LUHMES (cell line): ENCODE data around the gene CFL2.

- PRO-cap: no peak
Observed at GRCh38 chr14:34058871-34059597, 108.2 kb upstream of the EGLN3 start.

DNA sequence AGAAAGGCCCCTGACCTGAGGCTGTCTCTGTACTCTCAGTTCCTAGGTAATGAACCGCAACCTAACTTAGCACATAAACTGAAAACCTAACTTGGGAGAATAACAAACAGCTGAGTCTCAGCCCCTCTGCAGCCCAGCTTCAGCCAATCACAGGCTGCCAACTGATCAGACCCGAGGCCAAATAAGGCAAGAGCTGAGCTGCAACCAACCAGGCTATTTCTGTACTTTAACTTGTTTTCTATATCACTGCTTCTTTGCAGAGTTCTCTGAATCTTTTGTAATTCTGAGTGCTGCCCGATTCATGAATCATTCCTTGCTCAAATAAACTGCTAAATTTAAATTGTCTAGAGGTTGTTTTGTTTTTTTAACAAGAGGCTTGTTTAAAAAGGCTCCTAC, 129.8 kb downstream of the SPTSSA start:
- PRO-cap: no peak

DNA sequence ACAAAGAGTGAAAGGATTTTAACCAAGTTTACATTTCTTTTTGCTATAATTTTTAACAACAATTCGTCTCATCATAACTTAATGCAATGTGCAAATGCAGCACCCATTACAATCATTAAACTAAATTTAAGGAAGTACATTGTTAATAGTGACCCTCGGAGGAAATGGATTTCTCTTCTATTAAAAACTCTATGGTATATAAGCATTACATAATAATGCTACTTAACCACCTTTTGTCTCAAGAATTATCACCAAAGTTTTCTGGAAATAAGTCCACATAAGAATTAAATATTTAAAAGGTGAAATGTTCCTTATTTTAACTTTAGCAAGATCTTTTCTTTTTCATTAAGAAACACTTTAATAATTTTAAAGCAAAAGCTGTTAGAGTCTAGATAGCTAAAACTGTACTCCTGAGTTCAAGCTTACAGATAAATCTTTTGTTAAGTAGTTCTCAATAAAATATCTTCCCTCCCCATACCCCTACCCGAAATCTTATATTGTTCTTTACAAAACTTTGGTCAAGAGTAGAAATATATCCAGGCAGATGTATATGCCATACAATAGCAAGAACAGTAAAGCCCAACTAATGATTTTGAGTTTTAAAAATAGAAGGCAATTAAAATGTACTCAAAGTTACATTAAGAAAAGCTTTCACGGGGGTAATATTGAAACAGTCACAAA, 27.6 kb downstream of the SPTSSA start:
- PRO-cap: no peak

DNA sequence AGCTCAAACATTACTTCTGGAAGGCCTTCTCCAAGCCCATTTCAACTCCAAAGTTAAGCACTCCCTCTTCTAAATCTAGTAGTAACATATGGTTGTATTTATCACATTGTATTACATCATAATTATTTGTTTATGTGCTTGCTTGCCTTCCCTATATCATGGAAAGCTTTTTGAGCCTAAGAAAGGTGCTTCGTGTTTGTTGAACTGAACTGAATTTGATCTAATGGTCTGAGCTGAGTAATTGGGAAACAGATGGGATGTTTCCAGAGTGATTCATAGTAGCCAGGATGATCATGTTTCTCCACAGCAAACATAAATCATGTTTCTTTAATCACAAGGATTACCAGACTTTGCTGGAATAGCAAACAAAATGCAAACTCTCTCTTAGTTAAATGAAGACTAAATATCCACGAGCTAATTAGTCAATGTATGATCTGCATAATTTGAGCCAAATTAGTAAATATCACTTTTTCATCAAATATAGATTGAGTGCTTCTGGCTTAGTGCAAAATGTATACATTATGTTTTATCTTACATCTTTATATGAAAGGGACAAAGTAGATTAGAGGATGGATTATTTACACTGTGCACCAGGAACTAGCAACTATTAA, 14.2 kb downstream of the CFL2 start:
- PRO-cap: no peak

GRCh38 chr14:34714111-34715322, at the start of gene CFL2:
TSS of gene CFL2 (minus strand) at chr14:34714593.
- PRO-cap: bidirectional peak, plus-strand start at chr14:34714373, minus-strand start at chr14:34714069; bidirectional peak, plus-strand start at chr14:34714761, minus-strand start at chr14:34714594

GRCh38 chr14:34800948-34801319, 74.2 kb downstream of the BAZ1A start:
- PRO-cap: no peak

DNA sequence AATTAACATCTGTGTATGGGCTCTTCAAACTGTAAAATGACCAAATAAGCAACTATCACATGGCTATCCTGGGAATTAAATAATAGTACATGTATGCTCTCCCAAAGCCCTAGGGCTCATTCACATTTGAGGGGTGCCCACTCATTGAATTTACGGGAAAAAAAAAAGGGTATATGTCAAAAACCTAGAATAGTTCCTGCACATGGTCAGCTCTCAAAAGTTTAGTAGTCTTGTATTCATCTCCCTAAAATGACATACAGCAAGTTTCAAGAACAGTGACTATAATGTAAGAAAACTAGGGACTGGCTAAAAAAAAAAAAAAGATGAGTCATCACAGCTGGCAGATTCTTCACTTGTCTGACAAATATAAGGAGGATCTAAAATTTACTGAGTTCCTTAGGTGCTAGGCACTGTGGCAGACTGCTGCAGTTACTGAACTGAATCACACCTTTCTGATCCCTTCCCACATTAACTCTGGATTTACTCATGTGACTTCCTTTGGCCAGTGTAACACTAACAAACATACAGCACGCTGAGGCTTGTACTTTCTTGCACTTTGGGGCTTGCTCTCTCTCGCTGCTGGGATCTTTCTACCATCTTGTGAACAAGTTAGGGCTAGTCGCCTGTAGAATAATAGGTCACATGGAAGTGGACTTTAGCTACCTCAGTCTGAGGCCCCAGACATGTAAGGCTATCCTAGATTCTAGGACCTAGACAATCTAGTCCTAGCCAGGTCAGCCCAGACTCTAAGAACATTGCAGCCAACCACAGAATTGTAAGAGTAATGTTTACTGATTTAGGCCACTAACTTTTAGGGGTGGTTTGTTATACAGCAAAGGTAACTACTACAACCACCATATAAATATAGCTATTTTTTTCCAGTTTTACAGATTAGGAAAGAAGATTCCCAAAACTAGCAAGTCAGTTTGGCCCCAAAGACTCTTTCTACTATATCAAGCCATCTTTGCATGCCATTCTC, 32.1 kb downstream of the BAZ1A start:
- PRO-cap: no peak

DNA sequence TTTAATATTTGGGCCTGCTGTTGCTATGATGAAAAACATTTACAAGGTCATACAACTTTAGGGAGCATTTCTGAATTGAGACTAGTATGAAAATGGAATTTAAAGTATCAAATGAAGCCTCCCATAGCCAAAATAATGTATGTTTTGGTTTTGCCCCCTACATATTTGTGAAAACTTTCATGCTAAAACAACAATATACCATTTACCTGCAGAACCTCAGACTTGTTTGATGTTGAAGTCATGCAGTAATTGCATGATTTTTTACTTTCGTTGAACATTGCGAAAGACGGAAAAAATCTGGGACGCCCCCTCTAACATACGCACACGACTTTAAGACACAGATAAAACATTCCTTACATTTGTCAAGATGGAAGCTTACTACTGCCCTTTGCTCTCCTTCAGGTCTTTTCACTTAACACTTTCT, 635 bp upstream of the FAM177A1 start:
- PRO-cap: no peak

GRCh38 chr14:35116884-35117549, 4.8 kb downstream of the PPP2R3C start:
- PRO-cap: no peak

GRCh38 chr14:35292549-35293304, 545 bp downstream of the PSMA6 start:
- PRO-cap: no peak

- PRO-cap: no peak
Observed at GRCh38 chr14:35343769-35344243, 51.6 kb downstream of the PSMA6 start.

DNA sequence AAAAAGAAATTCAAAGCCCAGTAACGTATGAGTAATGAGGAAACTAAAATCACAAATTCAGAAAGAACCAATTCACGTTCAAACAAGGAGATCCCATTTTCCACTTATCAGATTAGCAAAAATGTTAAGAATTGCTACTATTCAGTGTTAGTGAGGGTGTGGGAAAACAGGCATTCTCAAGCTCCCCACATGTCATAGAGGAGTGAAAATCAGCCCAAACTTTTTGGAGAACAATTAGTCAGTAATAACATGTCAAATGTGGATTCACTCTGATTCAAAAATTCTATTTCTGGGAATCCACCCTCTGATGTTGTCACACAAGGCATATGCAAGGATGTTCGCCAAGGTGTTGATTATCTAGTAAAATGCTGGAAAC, 48.0 kb downstream of the NFKBIA start:
- PRO-cap: no peak

DNA sequence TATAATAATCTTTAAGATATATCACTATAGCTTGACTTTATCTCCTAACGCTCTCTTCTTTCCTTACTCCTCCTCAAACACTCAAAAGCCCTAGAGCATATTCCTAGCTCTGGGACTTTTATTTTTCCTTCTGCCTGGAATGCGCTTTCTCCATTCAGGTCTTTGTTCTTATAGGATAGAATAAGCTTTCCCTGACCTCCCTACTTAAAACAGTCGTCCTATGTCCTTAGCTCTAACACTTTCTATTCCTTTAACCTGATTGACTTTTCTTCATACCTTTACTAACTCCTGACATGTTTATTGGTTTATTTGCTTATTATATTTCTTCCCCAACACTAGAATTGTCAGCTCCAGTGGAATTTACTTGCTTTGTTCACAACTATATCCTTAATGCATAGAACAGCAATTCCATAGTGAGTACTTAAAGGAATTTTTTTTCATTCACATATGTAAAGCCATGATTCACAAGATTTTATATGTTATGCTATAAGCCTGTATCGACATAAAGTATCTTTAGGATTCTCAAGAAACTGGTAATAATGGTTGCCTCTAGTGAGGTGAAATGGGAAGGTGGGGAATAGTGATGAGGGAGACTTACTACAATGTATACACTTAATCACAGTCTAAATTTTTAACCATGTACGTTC, 91.1 kb downstream of the RALGAPA1 start:
- PRO-cap: no peak

DNA sequence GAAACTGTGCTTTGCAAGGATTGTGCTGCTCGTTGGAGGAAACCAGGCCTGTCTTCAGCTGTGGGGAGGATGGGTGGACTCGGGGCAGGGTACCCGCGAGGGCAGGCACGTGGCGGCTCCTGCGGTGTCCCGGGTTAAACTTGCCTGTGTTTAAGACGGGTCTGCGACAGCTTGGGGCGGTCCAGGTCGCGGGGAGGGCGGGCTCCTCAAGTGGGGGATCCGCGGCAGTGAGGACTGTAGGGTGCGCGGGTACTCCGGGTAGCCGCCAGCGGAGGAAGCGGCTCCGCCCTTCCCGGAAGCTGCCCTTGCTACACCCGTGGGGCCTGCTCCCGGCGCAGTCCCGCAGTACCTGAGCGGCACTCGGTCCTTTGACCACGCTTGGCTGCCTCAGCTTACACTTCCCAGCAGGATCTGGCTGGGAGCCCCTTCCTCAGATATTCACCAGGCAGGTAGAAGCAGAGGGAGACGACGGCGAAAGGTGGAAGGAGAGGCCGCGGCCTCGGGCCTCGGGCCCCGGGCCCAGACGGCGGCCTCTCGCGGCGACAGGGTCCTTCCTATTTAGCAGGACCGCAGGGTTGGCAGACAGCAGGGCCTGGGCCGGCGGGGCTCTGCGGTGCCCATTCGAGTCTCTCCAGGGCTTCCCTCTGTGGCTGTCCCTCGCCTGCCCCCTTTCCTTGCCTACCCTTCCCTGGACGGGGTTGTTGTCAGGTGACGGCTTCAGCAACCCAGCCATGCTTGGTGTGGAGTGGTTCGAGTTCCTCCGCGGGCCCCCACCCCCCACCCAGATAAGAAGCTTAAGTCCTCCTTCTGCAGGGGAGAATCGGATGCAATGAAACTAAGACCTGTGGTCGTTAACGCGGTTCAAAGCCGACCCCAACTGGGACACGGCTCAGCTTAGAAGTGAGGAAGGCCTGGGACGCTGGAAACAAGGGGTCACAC, 3.0 kb downstream of the TTC6 start:
- PRO-cap: no peak

DNA sequence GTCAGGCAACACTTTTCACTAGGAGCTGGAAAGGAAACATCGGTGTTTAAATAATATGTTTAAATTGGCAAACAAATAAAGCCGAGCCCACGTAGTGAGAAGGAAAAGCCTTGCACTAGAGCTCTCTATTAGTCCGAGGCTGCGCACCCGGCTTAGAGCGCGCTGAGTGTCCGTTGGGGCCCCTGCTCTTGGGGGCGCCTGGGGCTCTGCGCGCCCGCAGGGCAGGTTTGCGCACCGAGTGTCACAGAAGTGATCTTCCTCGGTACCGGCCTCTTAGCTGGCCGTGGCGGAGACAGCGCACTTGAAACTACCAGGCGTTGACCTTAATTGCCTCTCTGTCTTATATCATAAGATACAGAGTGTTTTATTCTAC, 6.5 kb downstream of the TTC6 start:
- PRO-cap: no peak

- PRO-cap: no peak
Observed at GRCh38 chr14:37649163-37649754, 53.8 kb downstream of the TTC6 start.

- PRO-cap: no peak
Observed at GRCh38 chr14:39004091-39004757, 98.8 kb downstream of the SEC23A start.

GRCh38 chr14:39109894-39110872, 3.9 kb upstream of the GEMIN2 start:
- PRO-cap: no peak

GRCh38 chr14:39426315-39427281, 5.6 kb downstream of the FBXO33 start:
- PRO-cap: no peak

DNA sequence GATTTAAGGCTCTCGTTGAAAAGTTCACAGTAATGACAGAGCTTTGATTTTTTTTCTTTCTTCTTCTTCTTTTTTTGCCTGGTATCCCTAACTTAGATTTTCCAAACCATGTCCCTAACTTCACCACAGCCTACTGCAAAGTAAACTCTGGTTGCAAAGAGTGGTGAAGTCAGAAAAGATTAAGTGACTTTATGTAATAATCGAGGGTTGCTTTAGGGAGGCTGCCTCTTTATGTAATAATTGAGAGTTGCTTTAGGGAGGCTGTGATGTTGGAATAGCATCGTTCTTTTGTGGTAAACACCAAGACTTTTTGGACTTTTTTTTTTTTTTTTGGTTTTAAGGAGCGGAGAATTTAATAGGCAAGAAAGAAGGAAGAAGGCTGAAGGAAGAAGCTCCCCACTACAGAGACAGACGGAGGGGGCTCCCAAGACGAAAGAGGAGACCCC, 937 bp upstream of the FBXO33 start:
- PRO-cap: no peak